Measurements from ENCODE around the gene SMCO2.

GRCh38 chr12:25023794-25024340 lies 28.6 kb upstream of the IRAG2 start:
- PRO-cap = no peak

DNA sequence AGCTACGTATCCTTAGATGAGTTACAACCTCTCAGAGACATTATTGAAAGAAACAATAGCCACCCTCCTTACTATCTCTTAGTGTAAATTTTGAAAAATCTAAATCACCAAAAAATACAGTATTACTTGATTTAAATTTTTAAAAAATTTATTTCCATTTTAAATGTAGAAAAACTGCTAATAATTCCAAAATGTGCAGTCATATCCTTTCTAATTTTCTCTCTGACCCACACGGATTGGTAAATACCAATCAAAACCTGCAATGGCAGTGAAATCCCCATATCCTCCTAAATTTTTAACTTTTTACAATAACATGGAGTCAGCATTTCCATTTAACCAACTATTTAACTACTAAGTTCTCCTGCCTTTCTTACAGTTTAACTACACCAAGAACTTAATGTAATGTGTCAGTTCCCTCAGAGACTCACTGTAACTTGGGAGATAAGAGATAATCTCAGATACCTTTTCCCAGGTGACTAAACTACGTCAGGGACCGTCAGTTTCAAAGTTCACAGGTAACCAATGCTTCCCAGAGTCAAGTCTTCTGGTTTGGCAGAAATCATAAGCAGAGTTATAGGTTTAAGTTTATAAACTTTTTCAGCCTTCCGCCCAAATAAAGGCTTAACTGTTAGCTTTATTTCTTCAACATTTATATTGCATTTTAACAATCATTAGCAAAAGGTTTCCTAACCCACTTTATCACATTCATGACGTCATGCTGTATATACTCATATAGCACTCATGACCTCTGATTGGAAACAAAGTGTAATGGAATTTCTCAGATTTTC lies 7.7 kb downstream of the KRAS start:
- PRO-cap = unidirectional peak, minus-strand start at position 429 of the sequence

DNA sequence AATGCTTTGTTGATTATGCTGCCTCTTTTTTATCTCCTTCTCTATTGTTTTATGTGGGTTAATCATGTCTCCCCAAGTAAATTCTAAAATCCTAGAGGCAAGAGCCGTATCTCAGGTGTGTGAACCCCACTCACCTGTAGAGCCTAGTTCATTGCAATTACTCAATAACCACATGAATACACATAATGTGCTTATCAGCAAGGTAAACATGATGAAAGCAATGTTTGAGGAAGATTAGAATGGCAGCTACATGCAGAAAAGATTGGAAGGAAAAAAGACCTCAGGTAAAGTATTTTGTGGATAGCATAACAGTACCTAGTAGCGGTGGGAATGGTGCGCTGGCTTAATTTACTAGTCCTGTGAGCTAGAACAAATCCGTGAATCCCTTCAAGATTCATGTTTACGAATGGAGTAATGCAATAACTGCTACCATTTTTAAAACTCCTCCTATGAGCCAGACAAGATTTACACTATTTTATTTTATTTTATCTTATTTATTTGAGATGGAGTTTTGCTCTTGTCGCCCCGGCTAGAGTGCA lies 5.3 kb upstream of the KRAS start:
- PRO-cap = no peak

GRCh38 chr12:25384197-25384395 lies 133.4 kb upstream of the KRAS start:
- PRO-cap = bidirectional peak, plus-strand start at chr12:25384617, minus-strand start at chr12:25384260

DNA sequence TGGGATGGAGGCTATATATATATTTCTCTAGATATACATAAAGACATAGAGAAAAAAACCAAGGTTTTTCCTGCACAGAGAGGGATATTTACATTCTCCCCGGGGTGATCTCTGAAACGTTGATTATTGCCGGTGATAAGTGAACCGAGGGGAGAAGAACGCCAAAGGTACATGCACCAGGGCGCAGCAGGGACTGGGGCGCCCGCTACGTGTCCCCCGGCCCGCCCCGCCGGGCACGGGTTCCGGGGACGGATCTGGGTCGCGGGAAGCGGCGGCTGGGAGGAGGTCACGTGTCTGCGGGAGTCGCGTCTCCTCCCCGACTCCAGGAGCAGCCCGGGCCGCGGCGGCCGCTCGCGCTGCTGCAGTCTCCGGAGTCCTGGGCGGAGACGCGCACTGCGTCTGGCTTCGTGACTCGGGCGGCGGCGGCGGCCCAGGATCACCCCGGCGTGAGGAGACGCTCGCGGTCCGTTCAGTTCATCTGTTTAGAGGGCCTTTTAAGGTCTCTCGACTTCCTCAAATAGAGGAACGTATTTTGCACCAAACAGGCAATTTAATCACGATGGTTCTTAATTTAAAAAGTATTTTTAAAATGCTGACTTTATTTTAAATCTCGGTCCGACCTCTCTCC lies 1.6 kb upstream of the BHLHE41 start:
- PRO-cap = bidirectional peak, plus-strand start at position 319 of the sequence, minus-strand start at position 195 of the sequence; bidirectional peak, plus-strand start at position 371 of the sequence, minus-strand start at position 378 of the sequence

DNA sequence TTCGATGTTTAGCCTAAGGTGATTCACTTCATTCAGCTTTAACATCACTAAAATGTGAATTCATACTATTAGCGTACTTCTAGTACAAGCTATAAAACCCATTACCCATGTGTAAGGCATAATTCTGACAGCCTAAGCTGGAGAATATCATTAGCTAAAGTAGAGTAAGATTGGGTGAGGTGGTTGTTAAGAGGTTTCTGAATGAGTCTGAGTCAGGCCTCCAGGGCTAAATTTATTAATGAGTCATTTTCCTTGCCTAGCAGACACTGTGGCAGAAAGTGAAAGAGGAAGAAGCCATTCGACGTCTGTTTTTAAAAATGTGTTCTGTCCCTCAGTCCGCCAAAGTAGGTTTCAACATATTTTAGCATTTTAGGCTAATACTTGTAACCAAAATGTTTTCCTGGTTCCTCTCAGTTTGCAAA lies 103.6 kb downstream of the SSPN start:
- PRO-cap = no peak

GRCh38 chr12:26612784-26613529 lies 220.0 kb downstream of the ITPR2 start:
- PRO-cap = no peak

DNA sequence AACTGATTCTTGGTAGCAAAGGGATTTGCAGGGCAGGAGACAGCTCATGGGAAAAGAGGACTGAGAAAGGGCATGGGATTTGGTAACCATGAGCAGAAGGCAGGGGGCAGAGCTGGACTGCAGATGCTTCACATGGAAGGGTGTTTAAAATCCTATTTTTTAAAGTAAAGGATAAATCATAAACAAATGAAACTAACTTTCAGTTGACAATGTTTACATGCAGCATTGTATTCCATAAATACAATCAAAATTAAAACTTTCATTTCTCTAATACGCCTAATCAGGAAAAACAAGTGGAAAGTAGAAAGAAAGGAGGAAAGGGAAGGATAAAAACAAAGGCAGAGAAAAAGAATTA lies 203.0 kb downstream of the ITPR2 start:
- PRO-cap = no peak

GRCh38 chr12:26821219-26821868 lies 11.7 kb downstream of the ITPR2 start:
- PRO-cap = no peak

GRCh38 chr12:26967403-26967838 lies 29.2 kb downstream of the FGFR1OP2 start:
- PRO-cap = no peak

GRCh38 chr12:26973903-26974317 lies 35.6 kb downstream of the FGFR1OP2 start:
- PRO-cap = no peak

- PRO-cap = no peak
Observed at GRCh38 chr12:26986649-26987763, 27.2 kb downstream of the TM7SF3 start.

DNA sequence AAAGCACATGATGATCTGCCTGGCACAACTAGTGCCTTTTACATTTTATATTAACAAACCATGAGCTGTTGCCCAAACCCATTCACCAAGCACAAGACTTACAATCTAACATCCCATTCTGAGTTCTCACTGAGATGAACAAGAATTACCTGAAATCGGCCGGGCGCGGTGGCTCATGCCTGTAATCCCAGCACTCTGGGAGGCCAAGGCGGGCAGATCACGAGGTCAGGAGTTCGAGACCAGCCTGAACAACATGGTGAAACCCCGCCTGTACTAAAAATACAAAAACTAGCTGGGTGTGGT lies 1.7 kb downstream of the TM7SF3 start:
- PRO-cap = no peak

DNA sequence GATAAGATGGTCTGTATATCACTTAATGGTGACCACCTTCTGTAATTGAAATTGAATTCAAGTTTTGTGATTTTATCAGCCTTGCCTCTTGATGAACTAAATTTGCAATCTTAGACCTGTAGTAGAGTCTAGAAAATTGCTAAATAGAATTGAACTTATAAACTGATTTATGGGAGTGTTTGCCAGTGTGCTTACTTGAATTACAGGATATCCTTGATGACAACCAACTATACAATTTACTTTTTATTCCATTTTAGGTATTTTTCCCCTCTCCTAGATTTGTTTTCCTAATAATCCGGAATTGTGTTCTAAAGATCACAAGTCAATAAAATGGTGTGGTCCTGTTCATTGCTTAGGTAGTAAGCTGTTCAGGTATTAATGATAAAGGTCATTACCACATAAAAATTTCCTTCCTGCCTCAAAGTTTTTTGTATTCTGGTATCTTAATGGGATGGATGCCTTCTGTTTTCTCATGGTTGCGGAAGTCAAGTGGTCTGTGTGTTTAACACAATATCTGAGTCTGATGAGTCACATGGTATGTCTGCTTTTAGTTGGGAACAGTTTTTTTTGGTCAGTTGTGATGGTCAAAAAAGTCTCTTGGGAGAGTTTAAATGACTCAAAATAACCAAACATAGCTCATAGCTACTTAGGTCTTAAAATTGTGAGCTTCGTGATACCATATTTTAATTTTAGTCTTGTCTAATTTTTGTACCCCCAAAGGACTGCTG lies 40.5 kb downstream of the STK38L start:
- PRO-cap = no peak

DNA sequence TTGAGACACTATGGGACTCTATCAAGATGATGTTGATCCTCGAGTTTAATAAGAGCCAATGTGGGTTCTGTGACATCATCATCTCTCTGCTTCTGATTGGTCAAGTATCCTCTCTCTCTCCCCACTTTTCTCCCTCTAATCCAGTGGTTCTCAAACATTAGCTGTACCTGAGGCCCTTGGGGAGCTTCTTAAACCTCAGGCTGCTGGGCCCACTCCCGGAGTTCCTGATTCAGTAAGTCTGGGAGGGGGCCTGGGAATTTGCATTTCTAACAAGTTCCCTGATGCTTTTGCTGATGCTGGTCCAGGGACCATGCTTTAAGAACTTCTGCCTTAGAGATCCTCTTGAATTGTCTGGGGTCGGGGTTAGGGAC lies at the start of gene SMCO2:
Gene SMCO2 (plus strand): TSS at position 143 of the 371 bp plus-strand sequence.
- PRO-cap = no peak

DNA sequence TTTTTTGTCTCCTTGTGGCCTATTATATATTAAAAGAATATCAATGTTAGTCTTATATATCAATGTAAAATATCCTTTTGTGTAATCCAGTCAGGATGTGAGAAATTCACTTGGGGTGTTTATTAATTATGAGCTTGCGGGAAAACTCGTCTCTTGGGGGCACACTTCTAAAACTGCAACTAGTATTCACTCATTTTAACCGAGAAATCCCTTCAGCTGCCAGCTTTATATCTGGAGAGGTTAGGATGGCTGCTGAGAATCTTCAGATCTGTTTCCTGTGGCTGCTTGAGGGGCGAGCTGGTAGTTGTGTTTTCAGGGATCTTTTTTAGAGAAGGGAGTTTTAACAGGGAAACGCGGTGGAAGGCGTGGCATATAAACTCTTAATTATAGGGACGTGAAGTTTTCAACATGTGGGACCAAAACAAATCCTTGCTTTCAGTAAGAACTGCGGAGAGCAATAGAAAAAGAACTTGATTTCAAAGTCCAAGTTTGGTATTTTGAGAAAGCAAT lies 832 bp downstream of the PPFIBP1 start:
- PRO-cap = bidirectional peak, plus-strand start at position 193 of the sequence, minus-strand start at position 197 of the sequence

- PRO-cap = no peak
Observed at GRCh38 chr12:27554444-27555364, 30.7 kb downstream of the PPFIBP1 start.

DNA sequence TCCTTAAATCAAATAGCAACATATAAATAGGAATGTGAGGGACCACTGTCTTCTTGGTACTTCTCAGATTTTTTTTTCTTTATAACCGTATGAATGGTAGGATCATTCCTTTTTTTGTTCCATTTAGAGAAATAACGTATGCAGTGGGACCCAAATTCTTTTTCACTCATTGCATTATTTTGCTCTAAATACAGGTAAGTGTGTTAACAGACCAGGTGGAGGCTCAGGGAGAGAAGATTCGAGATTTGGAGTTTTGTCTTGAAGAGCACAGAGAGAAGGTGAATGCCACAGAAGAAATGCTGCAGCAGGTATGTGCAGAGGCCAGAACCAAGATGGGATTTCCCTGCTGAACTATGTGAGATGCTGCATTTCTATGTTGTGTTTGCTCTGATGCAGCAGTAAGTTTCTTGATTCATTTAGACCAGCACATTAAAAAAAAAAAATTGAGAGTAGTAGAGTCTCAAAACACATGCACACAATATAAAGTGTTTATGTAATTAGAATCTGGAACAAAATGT lies 48.7 kb upstream of the REP15 start:
- PRO-cap = no peak

DNA sequence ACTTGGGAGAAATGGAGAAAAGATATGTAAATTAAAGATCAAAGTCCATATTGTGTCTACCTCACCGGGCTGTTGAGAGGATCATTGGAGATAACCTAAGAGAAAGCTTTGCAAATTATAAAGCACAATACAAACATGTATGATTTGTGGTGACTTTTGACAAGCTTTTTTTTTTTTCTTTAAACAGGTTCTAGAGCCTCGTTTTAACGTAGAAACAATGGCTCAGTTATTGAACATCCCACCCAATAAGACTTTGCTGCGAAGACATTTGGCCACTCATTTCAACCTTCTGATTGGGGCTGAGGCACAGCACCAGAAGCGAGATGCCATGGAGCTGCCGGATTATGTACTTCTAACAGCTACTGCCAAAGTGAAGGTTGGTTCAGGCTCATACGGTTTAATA lies 7.4 kb upstream of the REP15 start:
- PRO-cap = no peak

DNA sequence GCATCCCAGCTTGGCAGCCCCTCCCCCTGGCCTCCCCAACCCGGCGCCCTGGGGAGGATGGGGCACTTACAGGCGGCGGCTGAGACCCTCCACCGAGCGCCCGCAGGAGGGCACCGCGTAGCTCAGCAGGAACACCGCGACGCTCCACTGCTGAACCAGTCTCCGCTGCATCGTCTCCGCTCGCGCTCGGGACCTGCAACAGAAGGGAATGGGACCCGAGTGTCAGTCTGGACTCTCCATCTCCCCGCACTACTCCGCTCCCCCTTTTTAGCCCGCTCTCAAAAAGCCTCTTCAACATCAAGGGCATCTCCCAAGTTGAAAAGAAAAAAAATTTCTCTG lies 3.2 kb downstream of the PTHLH start:
- PRO-cap = no peak

Data from rectum (tissue), 1 donor.